Bronchial epithelial cell (primary cell): ENCODE measurements around a stretch of chr17.

- RRBS, 2 experiments, result 89 to 94% methylated on average over 6 to 8 of the region's 29 CpGs
Observed at GRCh38 chr17:79087867-79088800, 13.5 kb downstream of the ENGASE start.

DNA sequence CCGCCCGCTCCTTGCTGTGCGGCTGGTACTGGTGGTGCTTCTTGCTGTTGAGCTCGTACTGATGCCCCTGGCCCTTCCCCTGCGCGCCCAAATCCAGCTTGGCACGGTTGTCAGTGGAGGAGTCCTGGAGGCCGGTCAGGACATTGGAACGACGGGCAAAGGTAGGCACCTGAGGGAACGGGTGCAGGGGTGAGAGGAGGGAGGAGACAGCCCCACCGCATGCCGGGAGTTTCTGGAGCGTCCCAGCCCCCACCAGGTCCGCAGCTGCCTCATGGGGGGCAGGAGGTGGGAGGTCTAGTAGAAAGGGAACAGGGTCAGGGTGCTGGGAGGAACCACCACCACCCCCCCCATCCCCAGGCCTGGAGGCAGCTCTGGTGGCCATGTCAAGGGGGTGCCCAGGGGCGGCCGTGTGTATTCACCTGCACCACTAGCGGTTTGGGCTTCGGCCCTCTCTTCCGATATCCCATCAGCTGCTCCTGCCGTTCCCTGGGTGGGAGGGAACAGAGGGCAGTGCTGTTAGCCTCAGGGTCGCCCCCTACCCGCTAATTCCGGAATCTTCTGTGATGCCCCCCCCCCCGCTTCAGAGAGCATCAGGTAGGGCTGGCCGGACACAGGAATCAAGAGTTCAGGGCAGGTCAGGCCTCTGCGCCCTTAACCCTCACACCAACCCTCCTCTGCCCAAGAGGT is 3.9 kb downstream of the CBX4 start:
- RRBS, 2 experiments, result 72 to 80% methylated on average over 5 to 7 of the region's 27 CpGs

DNA sequence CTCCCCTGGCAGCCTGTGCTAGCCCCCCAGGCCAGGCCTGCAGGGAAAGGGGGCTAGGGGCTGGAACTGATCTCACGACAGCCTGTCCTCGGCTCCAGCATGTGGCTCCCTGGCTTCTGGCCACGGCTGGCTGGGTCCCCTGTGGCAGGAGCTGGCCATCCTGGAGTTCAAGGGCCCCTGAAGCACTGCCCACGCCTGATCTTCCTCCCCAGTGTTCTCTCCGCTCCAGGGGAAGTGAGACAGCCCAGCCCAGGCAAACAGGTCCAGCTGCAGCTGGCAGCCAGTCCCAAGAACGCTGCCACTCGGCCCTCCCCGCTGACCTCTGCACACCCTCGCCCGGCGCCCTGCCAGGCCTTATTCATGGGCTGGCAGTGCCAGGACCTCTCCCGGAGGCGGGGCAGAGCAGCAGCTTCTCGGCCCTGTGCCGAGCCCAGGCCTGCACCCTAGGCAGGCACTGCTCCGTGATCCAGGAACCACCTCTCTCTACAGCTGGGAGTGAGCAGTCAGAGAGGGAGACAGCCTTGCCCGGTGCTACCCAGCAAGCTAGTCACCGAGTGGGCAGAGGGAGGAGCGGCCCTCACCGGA is 79.8 kb upstream of the CBX4 start:
- RRBS, 2 experiments, result 16 to 42% methylated on average over 7 of the region's 20 CpGs

DNA sequence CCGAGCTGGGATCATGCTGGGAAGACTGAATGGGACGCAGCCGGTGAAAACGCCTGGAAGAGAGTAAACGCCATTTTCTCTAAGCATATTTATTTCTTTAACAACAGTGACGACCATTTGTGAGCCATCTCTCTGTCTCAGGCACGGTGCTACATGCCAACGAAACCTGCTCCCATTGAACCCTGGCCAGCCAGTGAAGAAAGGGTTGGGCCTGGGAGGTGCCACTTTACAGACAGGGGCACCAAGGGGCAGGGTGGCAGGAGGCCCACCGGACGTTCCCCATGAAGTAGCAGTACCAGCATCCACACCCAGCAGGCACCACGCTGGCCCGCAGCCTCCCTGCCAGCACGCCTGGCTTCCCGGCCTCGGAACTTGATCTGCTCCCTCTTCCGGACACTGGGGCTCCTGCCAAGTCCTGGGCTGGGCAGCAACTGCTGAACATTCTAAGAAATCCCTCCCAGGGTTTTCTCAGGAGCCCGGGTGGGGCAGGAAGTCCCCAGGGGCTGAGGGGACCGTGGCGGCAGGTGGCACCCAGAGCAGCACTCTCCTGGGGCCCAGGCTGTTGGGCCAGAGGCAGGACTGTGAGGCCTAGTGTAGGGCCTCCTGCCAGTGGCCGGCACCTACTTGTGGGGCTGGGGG is 85.9 kb upstream of the CBX4 start:
- RRBS, 2 experiments, result 2 to 3% methylated on average over 8 of the region's 20 CpGs

DNA sequence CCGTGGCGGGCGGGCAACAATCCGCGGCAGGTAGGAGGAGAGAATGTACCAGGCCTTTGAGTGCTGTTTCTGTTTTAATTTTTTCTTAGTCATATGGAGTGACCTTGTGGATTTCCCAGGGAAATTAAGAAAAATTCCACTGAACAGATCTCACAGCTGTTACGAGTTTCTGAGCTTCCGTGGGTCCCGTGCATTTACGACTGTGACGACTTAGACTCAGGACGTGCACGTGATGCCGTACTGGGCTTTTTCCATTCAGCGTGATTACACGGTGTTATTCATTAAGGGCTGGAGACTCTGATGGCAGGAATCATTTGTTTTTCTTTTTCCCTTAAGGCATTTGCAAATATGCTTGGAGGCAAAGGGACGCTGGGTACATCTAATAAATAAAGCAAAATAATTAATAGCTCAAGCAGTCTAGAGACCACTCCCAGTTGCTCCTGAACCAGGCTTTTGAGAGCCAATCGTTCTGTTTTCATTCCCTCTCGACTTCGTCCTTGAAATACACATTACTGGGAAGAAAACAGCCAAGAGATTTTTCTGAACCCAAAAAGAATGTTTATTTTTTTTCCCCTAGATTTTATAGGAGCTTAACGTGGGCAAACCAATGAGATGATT is 57.1 kb downstream of the TBC1D16 start:
- RRBS, 2 experiments, result no CpG with 5 or more reads among the region's 20 CpGs

GRCh38 chr17:79991157-79991990 is 44.3 kb downstream of the TBC1D16 start:
- RRBS, 2 experiments, result 2 to 3% methylated on average over 8 of the region's 33 CpGs

DNA sequence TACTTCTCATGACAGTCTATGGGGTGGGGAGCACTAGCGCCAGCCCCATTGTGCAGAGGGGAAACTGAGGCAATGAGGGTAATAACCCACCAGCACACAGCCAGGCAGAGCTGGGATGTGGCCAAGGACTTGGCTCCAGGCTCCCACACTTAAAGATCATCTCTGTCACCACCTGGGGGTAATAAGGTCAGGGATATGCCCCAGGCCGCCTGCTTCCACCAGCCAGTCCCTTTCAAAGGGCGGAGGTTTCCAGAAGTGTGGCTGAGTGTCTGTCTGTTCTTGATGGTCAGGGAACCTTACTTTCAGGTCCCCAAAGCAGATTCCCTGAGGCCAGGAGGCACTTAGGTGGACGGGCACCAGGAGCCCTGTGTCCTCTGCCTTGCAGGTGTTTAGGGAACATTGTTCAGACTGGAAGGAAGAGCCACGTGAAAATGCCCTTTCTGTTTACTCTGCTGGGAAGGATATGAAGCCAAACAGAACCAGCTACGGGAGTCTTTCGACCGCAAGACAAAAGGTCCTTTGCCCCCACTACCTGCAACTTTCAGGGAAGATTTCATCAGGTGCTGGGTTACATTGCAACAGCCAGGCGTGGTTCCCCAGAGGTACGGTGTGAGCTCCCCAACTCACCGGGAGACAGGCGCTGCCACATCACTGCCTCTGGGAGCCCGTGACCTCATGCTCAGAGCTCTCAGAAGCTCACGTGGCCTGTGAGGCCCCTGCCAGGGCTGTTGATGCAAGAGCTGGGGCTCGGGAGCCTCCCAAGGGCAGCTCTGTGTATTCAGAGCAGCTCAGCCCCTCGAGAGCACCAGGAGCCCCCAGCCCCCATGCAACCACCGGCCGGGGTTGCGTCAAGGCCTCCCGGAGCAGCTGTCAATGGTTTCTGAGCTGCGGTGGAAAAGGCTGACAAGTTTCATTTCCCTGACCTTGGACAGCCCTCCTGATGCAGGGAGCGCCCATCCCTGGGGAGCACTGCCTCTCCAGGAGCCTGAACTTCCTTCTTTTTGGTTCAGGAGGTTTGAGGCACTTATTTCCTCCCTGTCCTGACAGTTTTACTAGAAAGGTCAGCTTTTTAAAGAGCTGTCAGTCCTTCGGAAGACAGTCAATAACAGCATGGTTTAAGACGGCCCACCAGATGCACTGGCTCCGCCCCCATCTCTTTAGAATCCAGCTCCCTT is 42.2 kb downstream of the TBC1D16 start:
- RRBS, 2 experiments, result no CpG with 5 or more reads among the region's 25 CpGs

GRCh38 chr17:80002535-80003075 is 33.1 kb downstream of the TBC1D16 start:
- RRBS, 2 experiments, result no CpG with 5 or more reads among the region's 21 CpGs

DNA sequence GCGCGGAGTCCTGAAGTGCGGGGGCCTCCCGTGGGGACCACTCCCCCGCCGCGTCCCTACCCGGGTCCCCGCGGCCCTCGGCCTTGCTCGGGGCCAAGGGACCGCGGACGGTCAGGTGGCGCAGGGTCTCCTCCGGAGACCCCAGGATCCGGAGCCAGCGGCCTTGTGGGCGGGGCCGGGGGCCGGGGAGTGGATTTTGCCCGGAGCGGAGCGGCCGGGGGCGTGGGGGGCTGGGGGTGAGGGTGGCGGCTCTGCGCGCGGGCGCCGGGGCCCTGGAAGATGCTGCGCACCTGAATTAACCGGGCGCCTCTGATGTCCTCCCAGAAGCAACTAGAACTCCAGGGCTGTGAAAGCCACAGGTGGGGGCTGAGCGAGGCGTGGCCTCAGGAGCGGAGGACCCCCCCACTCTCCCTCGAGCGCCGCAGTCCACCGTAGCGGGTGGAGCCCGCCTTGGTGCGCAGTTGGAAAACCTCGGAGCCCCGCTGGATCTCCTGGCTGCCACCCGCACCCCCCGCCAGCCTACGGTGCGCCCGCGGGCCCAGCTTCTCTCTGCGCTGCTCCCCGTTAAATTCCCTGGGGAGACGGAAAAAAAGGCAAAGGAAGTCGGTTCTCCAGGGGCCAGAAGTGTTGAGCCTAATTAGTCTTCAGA is 489 bp downstream of the SLC26A11 start:
- RRBS, 2 experiments, result 1 to 2% methylated on average over 24 of the region's 58 CpGs

DNA sequence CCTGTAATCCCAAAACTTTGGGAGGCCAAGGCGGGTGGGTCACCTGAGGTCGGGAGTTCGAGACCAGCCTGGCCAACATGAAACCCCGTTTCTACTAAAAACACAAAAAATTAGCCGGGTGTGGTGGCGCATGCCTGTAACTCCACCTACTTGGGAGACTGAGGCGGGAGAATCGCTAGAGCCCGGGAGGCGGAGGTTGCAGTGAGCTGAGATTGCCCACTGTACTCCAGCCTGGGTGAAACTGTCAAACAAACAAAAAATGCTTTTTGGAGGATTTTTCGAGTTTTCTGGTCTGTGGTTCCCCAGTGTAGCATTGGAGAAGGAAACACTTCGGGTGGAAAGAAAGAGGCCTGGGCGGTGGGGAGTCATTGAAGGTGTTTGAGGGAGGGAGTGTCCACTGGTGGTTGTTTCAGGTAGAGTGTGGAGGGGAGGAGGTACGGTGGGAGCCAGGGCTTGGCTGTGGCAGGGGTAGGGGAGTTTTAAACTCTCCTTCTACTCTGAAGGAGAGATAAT is 1.2 kb downstream of the RNF213 start:
- RRBS, 2 experiments, result no CpG with 5 or more reads among the region's 14 CpGs

GRCh38 chr17:80376289-80376984 is 38.5 kb upstream of the ENDOV start:
- RRBS, 2 experiments, result no CpG with 5 or more reads among the region's 12 CpGs

- RRBS, 2 experiments, result no CpG with 5 or more reads among the region's 17 CpGs
Observed at GRCh38 chr17:80501942-80502534, 25.6 kb upstream of the NPTX1 start.

DNA sequence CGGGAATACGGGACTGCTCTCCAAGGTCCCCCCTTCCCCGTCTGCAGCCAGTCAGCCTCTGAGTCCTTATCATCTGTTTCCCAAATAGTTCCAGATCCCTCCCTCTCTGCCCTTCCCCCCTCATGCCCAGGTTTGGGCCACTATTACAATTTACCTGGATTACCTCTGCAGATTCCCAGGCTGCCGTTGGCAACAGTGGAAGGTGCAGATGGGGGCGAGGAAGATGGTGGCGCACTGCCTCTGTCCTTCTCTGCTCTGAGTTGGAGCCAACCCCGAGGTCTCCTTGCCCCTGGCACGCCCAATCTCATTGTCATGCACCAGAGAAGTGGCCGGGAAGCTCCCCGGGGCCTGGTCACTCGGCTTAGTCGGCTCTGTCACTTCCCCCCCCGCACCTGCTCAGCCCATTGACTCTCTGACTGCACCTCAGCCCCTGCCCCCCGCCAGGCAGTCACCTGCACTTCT is 18.3 kb upstream of the RPTOR start:
- RRBS, 2 experiments, result no CpG with 5 or more reads among the region's 14 CpGs

GRCh38 chr17:80661339-80661631 is 116.6 kb downstream of the RPTOR start:
- RRBS, 2 experiments, result no CpG with 5 or more reads among the region's 16 CpGs

DNA sequence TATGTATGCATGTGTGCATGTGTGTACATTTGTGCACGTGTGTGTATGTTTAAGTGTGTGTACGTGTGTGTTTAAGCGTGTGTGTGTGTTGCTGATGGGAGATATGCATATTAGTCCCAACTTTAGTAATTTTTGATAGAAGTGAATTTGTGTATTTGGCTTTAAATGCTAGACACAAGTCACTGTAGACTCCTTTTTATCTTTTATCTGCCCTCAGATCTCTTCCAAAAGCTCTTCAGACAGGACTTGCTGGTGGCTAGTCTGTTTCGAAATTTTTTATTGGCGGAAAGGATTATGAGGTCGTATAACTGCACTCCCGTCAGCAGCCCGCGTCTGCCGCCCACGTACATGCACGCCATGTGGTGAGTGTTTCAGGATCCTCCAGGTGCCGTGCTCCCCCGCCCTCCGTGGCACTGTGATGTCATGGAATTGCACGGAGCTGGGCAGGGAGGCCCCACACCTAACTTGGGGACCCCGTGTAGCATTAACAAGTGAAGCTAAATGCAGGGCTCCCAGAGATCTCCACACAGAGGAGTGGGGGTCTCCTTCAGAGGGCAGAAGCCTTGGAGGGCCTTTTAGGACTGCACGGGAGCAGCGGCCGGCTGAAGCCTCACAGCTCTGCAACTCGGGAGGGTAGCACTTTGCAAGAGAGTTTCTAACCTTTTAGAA is 168.6 kb upstream of the CHMP6 start:
- RRBS, 2 experiments, result no CpG with 5 or more reads among the region's 21 CpGs

DNA sequence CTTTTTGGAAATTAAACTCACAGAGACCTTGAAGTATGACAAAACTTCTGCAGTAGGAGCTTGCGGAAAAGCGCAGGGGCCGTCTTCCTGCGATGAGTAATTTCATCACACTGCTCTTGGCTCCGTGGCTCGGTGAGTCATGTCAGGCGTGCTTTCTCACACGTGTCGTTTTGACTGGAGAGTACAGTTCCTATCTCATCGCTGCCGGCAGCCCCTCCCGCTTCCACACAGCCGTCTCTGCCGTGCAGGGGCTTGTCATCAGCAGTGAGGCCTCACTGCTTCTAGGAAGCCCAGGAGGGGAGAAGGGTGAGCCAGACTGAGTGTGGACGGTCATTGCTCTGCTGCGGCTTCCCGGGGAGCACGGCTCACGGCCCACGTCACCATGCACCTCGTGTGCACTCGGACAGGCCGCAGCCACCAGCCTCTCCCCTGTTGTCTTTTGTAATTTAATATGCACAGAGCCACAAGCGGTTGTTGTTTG is 99.5 kb upstream of the CHMP6 start:
- RRBS, 2 experiments, result no CpG with 5 or more reads among the region's 24 CpGs

DNA sequence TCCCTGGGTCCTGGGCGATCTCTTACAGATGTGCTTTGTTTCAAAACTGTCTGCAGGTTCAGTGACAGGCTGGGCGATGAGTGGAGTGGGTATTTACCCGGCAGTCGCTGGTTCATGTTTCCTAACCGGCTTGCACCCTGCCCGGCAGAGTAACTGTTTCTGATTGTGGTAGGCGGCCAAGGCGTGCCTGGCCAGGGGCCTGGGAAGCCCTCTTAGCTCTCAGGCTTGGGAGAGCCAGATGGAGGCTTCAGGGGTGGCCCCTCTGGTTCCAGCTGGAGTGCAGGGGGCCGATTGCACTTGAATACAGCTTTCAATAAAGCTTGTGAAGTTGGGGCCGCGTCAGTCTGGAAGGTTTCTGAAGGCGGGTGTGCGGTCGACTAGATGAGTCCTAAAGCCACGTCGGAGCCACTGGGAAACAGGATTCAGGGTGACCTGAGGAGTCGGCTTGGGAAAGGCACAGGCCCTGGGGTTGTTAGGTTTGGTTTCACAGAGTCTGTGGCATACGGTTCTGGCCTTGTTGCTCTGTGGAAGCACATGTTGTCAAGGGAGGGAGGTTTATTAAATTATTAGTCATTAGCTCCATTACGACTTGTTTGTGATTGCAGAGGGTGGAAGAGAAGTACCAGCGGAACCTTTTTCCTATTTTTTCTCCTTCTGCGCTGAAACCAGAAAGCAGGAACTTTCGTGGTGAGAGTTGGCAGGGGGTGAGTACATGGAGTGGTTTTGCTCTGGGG is 1.5 kb downstream of the BAIAP2 start:
- RRBS, 2 experiments, result no CpG with 5 or more reads among the region's 22 CpGs

DNA sequence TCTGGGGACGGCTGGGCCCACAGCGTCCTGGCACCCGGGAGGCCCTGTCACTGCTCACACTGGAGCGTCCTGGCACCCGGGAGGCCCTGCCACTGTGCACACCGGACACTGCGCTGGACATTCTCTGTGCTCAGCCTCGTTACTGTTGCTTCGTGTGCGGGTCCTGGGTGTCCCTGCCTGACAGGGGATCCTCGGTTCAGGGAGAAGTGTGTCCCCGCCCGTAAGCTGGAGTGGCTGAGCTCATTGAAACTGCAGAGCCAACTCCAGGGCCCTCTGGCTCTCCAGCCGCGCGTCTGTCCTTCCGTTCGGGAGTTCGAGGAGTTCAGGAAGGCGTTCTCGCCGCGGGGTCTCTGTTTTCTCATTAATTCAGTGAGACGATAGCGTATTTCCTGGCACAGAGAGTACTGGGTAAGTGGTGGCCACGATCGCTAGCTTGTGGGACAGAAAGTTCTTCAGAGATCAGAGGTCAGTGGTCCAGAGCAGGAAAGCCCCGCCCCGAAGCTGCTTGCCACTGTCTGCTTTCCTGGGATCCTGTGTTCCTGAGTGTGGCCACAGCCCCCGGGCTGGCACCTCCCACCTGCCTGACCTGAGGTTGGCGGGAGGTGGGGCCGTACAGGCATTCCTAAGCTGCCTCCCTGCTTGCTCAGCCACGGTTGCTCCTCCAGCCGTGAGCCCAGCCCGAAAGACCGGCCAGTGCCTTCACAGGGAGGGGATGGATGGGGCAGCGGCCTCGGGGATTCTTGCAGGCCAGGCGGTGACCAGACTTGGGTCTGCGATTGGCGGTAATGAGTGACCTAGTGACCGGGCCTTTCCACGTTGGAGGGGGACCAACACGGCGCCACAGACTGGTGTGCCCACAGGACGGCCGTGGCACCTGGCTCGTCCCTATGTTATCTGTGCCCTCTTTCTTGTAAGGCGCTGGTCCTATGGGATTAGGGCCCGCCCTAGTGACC is 8.9 kb downstream of the BAIAP2 start:
- RRBS, 2 experiments, result 10 to 60% methylated on average over 3 to 4 of the region's 50 CpGs

GRCh38 chr17:81070752-81071224 is 35.8 kb downstream of the BAIAP2 start:
- RRBS, 2 experiments, result 80 to 87% methylated on average over 7 of the region's 13 CpGs

- RRBS, 2 experiments, result no CpG with 5 or more reads among the region's 33 CpGs
Observed at GRCh38 chr17:81084294-81085139, 49.6 kb downstream of the BAIAP2 start.